Measurements from ENCODE around the genes HRK and FBXO21.

GRCh38 chr12:115438961-115439608, 755.1 kb upstream of the TBX3 start:
- RRBS: no CpG with 5 or more reads among the region's 2 CpGs

DNA sequence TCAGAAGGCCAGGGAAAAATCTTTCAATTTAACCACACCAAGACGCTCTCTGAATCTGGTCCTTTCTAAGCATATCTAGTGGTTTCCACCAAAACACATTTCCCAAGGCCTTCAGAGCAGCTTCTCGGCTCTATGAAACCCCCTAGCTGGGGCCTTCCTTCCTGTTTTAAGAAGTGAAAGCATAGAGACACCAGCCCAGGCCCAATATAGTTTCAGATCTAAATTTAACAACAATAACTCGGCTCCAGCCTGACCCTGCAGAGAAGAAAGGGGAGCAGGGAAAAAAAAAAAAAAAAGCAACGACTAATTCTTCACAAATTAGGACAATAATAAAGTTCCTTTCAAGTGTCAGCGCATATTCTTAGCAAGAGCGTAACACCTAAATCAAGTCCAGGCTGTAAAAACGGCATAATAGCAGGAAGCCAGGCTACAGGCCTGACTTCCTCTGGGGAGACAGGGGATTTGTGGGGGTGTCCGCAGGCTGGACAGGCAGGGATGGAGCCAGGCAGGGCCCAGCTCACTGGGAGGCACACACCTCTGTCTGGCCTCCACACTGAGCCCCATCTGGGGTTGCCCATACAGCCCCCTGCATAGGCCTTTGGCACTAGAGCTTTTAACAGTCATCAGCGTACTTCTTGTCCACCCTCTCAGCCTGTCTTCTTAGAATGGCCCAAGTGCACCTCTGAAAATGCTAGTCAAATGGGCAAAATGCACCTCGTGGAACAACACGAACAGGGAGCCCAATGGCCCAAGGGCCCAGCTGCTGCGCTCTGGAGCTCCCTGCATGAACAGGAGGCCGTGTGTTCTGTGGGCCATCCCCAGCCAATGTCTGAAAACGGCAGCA, 773.0 kb downstream of the MED13L start:
- RRBS: no CpG with 5 or more reads among the region's 14 CpGs

GRCh38 chr12:115867761-115868304, 409.7 kb downstream of the MED13L start:
- RRBS: no CpG with 5 or more reads among the region's 4 CpGs

DNA sequence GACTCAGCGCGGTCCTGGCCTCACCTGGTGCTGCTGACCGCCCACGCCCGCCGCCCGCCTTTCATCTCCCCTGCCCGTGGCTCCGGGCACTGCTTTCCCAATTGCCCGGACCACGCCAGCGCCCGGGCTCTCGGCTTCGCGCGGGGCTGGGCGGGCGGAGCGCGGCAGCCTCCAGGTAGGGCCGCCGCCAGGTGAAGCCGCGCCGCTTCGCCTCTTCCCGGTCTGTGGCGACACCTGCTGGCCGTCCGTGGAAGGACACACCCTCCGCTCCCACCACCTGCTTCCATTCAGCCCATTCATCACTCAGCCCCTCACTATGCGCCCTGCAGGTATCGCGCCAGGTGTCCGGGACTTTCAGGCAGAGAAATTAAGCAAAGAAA, 360.4 kb downstream of the MED13L start:
- RRBS: no CpG with 5 or more reads among the region's 36 CpGs

GRCh38 chr12:116018851-116020159, 258.2 kb downstream of the MED13L start:
- RRBS: no CpG with 5 or more reads among the region's 8 CpGs

- RRBS: no CpG with 5 or more reads among the region's 1 CpG
Measured at GRCh38 chr12:116144298-116144628, 133.2 kb downstream of the MED13L start.

- RRBS: no CpG with 5 or more reads among the region's 12 CpGs
Measured at GRCh38 chr12:116160023-116161266, 117.0 kb downstream of the MED13L start.

- RRBS: no CpG with 5 or more reads among the region's 2 CpGs
Measured at GRCh38 chr12:116181874-116182873, 95.3 kb downstream of the MED13L start.

DNA sequence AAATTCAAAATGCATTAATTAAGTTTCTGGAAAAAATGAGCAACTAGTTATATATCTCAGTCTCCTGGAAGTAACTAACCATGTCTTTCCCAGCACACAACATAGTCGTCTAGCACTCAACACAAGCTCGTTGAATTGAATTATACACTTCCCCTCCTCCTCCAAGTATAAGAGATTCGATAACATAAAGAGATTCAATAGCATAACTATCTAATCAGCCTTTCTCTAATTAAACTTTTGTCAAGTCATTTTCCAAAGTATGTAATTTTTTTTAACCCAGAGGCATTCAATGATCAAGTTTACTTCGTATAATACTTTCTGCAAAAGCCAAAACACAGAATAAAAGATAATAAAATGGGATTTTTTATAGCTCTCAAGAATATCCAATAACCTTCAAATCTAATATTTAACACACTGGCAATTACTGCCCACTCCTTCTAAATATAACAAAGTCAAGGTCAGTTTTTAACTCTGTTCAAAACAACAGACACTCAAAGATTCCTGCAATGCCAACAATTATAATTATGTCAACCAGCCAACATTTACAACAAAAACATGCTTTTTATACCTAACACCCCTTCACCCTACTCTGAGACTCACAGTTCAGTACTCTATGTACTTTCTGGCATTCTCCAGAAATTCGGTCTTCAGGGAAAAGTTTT, 59.5 kb downstream of the MED13L start:
- RRBS: no CpG with 5 or more reads among the region's 5 CpGs

DNA sequence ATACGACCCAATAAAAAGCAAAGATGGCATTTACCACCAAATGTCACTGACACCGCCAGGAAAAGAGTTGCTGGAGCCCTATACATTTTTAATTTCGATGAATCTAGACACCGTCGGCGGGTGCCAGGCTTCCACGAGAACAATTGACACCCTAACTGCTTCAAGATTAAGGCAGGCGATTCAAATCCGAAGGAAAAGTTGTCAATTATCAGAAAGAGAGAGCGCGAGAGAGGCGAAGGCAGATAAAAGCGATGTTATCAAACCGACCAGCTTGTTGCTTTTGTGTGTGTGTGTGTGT, 1.5 kb downstream of the MED13L start:
- RRBS: no CpG with 5 or more reads among the region's 14 CpGs

- RRBS: no CpG with 5 or more reads among the region's 8 CpGs
Measured at GRCh38 chr12:116278507-116278795, 958 bp upstream of the MED13L start.

DNA sequence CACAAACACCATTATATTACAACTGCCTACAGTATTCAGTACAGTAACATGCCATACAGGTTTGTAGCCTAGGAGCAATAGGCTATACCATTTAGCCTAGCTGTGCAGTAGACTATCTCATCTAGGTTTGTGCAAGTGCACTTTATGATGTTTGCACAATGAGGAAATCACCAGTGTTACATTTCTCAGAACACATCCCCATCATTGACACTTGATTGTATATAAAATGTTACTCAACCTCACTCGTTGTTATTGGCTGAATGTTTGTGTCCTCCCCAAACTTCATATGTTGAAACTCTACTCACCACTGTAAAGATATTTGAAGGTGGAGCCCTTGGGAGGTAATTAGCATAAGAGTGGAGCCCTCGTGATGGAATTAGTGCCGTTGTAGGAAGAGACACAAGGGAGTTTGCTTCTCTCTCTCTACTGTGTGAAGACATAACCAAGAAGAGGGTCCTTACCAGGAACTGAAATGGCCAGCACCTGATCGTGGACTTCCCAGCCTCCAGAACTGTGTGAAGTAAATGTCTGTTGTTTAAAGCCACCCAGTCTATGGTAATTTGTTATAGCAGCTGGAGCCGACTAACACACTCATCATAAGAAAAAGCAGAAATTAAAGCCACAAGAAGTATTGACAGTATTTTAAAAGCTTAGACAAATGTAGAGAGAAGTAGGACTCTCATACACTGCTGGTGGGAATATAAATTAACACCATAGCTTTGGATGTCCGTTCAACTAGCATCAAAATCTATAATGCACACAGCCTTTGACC, 3.3 kb upstream of the MED13L start:
- RRBS: no CpG with 5 or more reads among the region's 6 CpGs

DNA sequence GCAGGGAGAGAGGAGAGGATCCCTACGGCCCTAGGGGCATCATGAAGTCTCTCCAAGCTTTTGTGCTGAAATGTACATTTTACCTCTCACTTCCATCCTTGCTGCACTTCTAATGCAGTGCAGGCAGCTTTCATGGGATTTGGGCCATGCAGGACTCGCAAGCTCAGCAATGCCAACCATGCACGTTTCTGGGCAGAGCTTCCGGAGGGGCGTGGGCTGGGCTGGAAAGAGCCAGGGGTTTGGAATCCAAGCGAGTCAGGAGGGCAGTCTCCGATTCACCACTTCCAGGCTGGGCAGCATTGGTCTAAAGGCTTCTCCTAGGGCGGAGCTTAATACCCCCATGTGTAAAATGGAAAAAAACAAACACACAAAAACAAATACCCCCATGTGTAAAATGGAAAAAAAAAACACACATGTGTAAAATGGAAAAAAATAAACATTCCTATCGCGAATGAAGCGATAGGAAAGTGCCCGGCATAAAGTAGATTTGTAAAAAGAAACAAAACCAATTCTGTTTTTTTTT, 124.4 kb upstream of the MAP1LC3B2 start:
- RRBS: no CpG with 5 or more reads among the region's 12 CpGs

GRCh38 chr12:116441086-116441662, 118.0 kb upstream of the MAP1LC3B2 start:
- RRBS: no CpG with 5 or more reads among the region's 7 CpGs

- RRBS: no CpG with 5 or more reads among the region's 11 CpGs
Measured at GRCh38 chr12:116610917-116611618, 51.9 kb downstream of the MAP1LC3B2 start.

DNA sequence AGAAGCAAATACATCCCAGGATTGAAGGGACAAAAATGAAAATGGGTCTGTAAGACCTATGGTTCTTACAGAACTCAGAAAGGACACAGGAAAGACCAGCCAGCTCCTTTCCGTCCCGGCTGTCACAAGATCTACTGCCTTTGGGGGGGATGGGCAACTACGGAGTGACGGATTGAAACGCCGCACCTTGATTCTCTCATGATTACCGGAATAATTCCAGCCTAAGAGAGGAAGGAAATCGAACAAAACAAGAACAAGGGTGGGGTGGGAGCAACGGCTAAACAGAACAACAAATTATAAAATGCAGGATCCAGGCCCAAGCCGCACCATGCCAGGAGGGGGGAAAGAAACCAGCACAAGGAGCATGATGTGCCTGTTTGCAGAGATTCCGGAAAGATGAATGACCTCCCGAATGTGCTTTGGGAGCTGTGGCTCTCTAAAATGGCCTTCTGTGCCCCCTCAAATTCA, 72.2 kb downstream of the SPRING1 start:
- RRBS: 69% methylated on average over 4 of the region's 12 CpGs

- RRBS: 3% methylated on average over 43 of the region's 111 CpGs
Measured at GRCh38 chr12:116880736-116881736, at the start of gene HRK. HRK (minus strand) TSS chr12:116881441.

DNA sequence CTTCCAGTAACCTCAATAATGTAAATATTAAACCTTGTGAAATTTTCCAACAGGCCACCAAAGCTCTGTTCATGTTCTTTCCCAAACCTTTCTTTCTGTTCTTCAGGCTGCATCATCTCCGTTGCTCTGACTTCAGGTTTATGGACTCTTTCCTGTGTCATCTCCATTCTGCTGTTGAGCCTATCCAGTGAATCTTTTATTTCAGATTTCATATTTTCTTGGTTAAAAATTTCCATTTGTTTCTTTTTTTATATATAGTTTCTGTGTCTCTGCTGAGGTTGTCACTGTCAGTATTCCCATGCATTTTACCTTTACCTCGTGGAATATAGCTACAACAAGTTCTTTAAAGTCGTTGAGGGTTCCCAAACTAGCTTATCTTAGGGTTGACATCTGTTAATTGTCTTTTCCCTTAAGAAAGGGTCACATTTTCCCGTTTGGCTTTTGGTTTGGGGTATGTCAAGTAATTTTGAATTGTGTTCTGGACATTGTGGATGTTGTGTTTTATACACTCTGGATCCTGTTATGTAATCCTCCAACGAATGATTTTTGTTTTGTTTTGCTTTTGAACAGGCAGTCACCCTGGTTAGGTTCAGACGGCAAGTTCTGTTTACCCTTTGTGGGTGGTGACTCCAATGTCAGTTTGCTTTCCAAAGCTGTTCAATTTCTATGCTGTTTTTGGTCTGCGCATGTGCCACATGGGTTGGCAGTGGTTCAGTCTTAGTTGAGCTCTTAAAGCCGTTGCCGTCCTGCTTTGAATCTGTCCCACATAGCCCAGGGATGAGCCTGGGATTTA, 85.0 kb downstream of the TESC start:
- RRBS: no CpG with 5 or more reads among the region's 9 CpGs

DNA sequence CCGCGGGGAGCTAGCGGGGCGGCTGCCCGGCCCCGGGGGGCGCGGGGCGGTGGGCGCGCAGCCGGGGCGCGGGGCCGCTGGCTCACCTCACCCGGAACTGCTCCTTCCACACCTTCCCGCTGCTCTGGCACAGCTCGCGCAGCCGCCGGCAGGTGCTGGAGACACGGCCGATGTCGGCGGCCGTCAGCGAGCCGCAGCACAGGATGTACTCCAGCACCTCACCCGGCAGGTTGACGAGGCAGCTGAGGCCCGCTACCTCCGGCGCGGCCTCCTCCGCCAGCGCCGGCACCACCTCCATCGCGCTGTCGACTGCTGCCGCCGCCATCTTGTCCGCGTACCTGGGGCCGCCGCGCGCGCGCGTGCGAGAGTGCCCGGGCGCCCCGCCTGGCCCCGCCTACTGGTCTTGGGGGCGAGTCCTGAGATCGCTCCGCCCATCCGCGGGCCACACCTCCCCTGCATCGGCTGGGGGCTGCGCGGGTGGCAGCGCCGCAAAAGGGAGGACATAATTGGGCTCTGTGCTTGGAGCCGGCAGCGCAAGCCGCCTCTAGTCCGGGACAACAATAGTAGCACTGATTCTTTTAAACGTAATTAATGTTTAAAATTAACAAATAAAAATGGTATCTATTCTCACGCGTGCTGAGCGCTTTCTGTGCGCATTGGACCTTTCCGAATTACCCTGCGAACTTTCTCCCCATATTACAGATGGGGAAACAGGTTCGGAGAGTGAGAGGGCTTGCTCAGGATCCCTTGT, at the start of gene FBXO21:
TSS of gene FBXO21 (minus strand) at position 339 of the 751 bp plus-strand sequence.
- RRBS: under 1% methylated on average over 33 of the region's 78 CpGs

GRCh38 chr12:117789506-117790003, 179.2 kb downstream of the KSR2 start:
- RRBS: no CpG with 5 or more reads among the region's 5 CpGs